T-cell (primary cell): ENCODE measurements around the genes TECPR1, BRI3, BAIAP2L1 and BUD31.

DNA sequence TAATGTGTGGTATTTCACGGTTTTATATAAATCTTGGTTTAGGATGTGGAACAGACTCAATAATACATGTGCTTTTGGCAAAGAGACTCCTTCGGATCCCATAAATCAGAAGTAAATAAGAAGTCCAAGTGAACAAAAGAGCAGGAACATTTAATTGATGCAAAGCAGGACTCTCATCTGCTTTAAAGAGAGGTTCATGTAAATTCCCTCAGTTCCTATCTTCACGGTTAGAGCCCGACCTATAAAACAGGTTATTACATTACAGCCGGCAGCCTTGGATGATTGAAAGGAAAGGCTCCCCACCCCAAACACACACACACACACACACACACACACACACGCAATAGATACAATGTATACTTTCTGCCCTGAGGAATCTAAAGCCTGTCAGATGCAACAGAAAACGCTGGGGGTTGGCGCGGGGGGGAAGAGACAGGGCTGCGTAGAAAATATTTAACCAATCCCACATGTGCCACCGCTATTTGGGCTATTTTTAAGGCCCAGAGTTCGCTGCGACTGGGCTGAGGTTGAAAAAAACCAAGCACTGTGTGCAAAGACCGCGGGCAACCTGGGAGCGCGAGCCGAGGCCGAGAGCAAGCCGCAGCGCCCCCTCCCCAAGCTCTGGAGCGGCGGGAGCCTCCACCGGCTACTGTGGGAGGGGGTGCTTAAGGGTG, 8.6 kb downstream of the DLX5 start:
- PRO-cap, 7 experiments = no peak in any of the 7 experiments

DNA sequence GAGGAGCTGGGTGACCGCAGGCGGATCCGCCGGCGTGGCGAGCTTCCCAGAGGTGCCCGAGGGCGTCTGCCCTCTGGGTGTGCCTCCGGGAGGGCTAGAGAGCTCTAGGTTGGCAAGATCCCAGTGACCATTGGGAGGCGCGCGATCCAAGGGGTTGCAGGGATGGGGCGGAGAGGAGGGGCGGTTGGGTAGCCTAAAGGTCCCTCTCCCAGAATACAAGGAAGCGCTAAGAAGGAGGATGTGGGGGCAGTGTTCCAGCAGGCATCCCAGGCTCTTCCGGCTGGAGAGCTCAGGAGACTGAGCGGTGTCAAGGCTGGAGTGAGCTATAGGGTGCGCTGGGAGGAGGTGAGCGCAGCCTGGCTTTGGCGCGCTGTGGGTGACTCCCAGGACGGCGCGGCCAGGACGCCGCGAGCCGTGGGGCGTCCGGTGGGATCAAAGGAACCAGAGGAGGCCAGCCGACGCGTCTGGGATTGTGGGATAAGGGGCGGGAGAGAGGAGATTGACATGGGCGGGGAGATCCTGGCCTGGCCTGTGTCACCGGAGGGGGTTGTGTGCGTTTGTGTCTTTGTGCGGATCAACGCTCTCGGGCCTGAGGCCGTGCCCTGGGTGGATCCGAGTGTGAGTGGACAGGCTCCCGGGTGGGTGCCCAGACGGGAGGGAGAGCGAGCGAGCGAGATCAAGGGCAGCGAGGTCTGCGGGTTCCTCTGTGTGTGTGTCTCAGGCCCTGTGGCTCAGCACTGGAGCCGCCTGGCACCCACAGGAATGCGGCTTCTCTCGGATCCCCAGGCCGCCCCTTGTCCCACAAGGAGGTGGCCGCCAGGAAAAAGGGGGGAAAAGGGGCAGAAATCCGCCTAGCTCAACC, 7.8 kb downstream of the DLX5 start:
- PRO-cap, 7 experiments = no peak in any of the 7 experiments

- PRO-cap, 7 experiments = no peak in any of the 7 experiments
These were observed 2.5 kb upstream of the DLX5 start for GRCh38 chr7:97027182-97027520.

DNA sequence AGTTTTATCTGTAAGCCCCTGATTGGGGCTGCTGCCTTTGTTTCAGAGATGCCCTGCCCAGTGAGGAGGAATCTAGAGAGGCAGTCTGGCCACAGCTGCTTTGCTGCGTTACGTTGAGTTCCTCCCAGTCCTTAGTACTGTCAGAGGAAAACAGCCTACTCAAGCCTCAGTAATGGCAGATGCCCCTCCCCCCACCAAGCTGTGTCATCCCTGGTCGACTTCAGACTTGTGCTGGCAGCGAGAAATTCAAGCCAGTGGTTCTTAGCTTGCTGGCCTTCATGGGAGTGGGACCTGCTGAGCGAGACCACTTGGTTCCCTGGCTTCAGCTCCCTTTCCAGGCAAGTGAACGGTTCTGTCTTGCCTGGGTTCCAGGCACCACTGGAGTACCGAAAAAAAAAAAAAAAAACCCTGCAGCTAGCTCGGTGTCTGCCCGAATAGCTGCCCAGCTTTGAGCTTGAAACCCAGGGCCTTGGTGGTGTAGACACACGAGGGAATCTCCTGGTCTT, 9.0 kb downstream of the SDHAF3 start:
- PRO-cap, 7 experiments = no peak in any of the 7 experiments

DNA sequence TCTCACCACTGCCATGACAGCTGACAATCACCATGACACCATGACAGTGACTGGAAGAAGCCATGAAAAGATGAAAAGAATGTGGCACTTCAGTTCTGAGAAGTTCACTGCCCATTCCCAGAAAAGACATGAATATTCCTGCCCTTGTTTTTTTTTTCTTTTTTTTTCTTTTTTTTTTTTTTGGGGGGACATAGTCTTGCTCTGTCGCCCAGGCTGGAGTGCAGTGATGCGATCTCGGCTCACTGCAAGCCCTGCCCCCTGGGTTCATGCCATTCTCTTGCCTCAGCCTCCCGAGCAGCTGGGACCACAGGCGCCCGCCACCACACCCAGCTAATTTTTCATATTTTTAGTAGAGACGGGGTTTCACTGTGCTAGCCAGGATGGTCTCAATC, 281.1 kb upstream of the TAC1 start:
- PRO-cap, 7 experiments = no peak in any of the 7 experiments

GRCh38 chr7:97772415-97772814, 40.5 kb downstream of the TAC1 start:
- PRO-cap, 7 experiments = no peak in any of the 7 experiments

- PRO-cap, 7 experiments = no peak in any of the 7 experiments
These were observed 38.3 kb downstream of the OCM2 start for GRCh38 chr7:97951604-97952277.

DNA sequence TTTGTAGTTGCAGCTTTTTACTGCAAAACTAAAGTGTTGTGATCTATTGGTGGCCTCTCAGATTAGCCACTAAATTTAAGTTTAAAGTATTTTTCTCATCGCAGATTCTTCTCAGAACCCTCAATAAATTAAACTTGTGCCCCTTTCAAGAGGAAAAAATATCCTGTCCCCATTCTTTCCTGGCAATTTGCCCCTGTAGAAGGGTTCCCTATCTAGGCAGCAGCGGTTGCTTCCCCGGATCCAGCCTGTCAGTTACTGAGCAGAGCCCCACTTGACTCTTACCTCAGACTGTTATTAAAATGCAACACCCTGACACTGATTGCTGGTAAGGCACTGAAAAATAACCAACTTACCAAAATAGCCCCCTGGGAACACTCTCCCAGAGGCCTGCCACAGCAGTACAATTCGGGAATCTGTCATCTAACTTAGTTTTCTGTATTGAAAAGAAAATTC, 13.9 kb downstream of the LMTK2 start:
- PRO-cap, 7 experiments = no peak in any of the 7 experiments

GRCh38 chr7:98178241-98178806, 32.9 kb upstream of the BHLHA15 start:
- PRO-cap, 7 experiments = no peak in any of the 7 experiments

DNA sequence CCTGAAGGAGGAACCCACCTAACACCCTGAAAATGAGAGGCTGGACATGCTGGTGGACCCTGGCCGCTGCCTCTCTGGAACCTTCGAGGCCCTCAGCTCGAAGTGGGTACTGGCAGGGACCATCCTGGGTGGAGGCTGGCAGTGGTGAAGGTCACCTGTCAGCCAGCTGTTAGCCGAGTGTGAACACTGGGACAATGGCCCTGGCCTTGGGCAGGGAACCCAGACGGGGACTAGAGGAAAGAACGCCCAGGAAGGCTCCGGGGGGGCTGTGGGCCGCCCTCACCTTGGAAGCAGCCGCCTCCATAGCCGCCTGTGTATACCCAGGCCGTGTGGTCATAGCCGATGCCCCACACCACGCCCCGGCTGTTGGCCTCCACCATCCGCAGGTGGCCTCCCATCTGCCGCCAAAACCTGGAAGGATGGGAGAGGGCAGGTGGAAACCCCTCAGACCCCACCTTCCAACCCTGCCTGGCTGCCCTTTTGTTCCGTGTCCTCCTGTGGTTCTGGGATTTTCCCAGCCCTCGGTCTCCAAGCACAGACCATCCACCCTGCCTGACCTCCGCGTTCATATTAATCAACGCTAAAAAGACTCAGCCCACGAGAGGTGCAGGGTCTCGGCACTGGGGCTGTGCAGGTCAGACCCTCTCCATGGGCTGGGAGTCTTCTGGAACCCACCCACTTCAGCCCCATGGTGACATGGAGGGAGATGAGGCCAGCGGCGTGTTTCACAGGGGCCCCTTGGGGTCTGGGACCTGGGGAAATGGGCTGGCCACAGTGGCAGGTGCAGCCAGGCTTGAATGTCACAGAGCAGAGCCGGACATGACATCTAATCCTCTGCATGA, 17.7 kb downstream of the BHLHA15 start:
- PRO-cap, 7 experiments = no peak in any of the 7 experiments

DNA sequence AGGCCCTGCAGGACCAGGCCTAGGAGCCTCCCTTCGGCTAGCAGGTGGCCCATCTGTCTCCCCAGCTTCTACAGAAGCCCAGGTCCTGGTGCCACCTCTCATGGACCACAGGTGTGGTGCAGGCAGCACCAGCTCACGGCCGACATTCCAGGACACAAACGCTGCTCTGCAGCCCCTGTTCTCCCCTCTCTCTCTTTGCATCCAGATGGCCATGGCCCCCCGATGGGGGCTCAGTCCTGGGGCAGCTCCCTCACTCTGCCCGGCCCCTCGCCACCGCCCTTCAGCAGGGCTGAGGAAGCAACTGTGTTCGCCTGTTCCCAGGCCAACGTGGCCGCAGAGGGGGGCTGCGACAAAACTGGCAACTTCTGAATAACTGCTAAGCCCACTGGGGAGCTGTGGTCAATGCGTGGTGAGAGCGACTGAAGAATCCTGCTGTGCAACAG, 10.2 kb downstream of the TECPR1 start:
- PRO-cap, 7 experiments = no peak in any of the 7 experiments

- PRO-cap, 7 experiments = peak in 7 of 7 experiments; most common plus-strand start chr7:98251473 (in 7); most common minus-strand start chr7:98251278 (in 7)
These were observed at the start of gene TECPR1 for GRCh38 chr7:98251166-98252252. Gene TECPR1, minus strand, starts transcription at chr7:98252232.

DNA sequence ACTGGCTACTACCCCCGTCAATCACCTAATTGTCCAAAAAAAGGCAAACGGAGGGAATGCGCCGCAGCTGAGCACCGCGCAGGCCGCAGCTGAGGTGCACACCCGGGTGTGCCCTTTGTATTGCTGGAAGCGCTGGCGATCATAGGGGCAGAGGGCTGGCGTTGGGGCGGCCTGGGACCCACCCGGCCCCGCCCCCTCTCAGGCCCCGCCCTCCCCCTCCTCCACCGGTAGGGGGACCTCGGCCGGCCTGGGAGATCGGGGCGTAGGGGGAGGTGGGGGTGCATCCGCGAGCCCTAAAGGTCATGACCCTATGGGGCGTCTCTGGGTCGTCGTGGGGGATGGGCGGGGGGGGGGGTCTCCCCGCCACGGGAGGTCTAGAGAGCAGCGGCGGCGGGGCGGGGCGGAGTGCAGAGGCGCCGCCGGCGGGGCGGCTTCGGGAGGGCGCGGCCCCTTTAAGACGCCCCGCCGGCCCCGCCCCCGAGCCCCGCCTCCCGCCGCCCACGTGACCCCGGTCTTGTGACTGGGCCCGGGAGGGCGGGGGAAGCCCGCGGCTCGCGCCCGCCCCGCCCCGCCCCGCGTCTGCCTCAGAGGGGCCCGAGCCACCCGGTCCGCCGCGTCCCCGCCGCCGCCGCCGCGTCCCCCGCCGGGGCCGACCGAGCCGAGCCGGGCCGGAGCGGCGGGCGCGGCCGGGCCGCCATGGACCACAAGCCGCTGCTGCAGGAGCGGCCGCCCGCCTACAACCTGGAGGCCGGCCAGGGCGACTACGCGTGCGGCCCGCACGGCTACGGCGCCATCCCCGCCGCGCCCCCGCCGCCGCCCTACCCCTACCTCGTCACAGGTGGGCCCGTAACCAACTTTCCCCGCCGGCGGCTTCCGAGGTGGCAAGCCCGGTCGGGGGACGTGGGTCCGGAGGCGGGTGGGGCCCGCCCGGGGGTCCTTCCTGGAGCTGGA, at the start of gene BRI3:
Gene BRI3 (plus strand): TSS at position 587 of the 951 bp plus-strand sequence.
- PRO-cap, 7 experiments = peak in 7 of 7 experiments; most common plus-strand start position 578 of the sequence (in 6); most common minus-strand start position 114 of the sequence (in 4)

- PRO-cap, 7 experiments = no peak in any of the 7 experiments
These were observed at the start of gene BAIAP2L1 for GRCh38 chr7:98400198-98401244. Gene BAIAP2L1, minus strand, starts transcription at chr7:98401090.

DNA sequence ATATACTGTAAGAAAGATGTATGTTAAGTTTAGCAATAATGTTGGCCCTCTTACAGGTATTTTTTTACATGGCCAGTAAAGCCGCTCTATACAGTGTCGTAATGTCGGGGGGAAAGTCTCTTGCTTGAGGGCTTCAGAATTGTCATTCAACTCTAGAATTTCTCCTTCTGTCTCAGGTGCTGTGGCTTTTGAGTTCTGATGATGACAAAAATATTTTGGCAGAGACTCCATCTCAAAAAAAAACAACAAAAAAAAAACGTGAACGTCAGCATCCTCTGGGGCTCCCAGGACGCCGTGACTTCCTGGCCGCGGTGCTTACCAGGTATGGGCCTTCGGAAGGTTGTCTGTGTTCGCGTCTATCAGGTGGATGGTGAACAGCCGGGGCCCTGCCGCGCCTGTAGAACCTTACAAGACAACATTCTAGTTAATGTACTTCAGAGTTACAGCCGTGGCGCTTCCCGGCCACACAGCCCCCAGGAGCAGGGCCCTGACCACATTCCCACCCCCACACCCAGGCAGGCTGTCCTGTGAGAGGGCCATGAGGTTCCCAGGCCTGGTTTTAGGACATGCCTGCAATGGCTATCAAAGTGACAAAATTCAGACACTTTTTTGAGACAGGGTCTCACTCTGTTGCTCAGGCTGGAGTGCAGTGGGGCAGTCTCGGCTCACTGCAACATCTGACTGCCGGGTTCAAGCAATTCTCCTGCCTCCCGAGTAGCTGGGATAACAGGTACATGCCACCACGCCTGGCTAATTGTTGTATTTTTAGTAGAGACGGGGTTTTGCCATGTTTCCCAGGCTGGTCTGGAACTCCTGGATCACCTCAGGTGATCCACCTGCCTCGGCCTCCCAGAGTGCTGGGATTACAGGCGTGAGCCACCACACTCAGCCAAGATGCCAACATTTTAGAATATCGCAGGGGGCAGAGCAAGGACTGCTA, 110.9 kb downstream of the SMURF1 start:
- PRO-cap, 7 experiments = no peak in any of the 7 experiments

DNA sequence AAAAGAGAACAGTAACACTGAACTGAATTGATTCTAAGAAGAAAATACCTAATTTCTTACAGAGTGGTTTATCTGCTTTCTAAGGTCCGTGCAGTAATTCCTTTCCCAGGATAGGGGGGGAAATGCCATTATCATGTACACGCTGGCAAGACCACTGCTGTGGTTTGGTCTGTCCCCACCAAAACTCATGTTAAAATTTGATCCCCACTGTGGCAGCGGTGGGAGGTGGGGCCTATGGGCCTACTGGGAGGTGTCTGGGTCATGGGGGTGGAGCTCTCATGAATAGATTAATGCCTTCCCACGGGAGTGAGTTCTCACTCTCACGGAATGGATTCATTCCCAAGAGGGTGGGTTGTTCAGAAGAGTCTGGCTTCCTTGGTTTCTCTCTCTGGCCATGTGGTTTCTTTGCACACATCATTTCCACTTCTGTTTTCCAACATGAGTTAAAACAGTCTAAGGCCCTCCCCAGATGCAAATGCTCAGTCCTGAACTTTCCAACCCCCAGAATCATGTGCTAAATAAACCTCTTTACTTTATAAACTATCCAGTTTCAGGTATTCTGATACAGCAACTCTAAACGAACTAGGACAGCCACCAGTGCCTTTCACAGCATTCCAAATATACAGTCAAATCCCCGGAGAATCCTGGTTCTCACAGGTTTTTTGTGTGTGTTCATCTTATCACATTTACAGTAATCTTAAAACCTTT, 44.4 kb downstream of the SMURF1 start:
- PRO-cap, 7 experiments = no peak in any of the 7 experiments

DNA sequence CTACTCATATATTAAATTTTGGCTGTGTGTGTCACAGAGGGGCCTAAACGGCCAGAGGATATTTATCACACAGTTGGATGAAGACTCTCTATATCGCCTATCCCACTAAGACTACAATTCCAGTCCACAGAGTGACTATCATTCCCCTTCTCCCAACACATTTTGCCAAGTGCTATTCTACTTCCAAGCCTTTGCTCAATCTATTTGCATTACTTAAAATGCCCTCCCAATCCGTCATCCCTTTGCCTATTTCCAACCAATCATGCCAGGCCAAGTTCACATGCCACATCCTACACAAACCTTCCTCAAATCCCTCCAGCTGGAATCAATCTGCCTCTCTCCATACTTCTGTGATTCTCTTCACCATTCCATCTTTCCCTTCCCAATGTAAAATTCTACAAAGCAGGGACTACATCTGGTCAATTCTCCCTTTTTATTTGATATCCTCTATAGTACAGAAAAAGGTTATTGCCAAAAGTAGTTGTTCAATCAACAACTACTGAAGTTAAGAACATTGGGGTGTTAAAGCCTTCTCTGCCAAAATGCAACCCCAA, 38.1 kb downstream of the SMURF1 start:
- PRO-cap, 7 experiments = no peak in any of the 7 experiments

DNA sequence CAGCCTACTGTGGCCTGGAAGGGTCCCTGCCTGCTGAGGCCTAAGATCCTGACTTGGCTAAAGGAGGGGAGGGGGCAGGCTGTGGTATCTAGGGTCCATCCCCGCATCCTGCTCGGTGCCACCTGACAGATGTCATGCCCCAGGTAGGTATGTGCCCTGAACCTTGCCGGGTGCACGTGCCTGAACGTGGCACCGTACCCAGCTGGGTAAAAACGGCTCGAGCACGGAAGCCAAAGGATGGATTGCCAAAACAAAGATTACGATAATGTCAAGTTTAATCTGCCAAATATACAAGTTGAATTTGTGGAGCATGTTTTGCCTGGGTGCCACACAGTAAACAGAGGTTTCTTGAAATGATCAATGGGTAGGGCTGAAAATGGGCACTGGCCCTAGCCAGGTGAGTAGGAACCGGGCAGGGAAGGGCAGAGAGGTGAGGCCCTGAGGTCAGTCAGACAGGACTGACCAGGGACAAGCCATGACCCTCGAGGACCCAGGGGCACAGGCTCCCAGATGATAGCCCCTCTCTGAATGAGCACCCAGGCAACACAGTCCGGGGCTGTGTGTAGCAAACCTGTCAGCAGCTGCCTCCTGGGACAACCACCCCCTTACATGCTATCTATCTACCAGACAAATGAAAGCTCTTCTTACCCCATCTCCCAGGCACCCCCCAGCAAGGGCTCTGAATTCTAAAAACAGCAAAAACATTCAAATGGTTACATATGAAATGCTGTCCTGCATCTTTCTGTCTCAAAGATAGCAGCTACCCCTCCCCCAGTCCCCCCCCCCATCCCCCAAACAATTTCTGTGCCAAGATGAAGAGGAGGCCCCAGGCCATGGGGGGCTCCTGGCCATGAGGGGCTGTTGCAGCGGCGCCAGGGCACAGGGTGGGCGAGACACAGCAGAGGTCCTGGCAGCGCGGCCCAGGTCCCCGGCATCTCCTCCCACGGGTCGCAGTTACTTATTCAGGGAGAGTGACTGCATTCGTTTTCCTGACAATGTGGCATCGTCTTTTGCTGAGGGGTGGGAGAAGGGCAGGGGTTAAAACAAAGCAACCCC, 12.3 kb downstream of the PDAP1 start:
- PRO-cap, 7 experiments = no peak in any of the 7 experiments

GRCh38 chr7:99396891-99397765, 11.3 kb downstream of the PDAP1 start:
- PRO-cap, 7 experiments = no peak in any of the 7 experiments

GRCh38 chr7:99408511-99409305, at the start of gene BUD31:
Gene BUD31, plus strand, starts transcription at chr7:99408969.
- PRO-cap, 7 experiments = peak in 7 of 7 experiments; most common plus-strand start chr7:99408969 (in 7); most common minus-strand start chr7:99408826 (in 7)